Metastatic Pancreatic Carcinoma in the Ovary (tissue), 1 donor: ENCODE results near the genes BICDL1 and GATC.

- PRO-cap, result no peak
Observed at GRCh38 chr12:118151990-118152633, 16.2 kb downstream of the PEBP1 start.

DNA sequence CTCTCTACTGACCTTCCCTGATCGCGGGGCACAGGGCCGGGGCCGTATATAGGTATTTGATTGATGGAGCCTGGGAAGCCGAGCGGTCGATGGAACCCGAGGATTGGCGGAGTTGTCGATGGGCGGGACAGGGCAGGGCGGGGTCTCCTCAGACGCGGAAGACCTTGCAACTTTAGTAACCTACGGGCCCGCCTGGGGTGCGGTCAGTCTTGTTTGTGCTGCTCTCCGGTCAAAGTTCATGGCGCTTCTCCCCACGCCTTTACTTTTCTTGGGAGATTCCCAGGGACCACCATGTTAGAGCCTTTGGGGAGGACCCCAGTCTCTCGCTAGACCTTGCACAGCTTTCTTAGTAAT lies 285 bp upstream of the TAOK3 start:
- PRO-cap, result bidirectional peak, plus-strand start at position 175 of the sequence, minus-strand start outside the sequence

GRCh38 chr12:119257994-119258749 lies 76.4 kb upstream of the CCDC60 start:
- PRO-cap, result no peak

GRCh38 chr12:119353382-119353721 lies 18.8 kb downstream of the CCDC60 start:
- PRO-cap, result no peak

DNA sequence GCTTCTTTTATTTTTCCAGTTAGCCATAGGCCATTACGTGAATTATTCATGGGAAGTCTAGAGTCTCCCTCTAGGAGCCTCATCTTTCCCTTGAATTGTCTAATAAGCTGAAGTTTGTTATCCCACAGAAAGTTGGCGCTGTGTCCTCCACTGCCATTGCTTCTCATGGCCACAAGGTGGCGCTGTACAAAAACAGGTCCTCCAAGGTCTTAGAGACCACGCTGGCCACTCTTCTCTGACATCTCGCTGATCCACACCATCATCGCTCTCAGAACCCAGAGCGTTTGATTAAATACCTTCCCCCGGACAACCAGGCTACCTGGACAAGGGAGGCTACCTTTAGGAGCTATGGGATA lies 109.9 kb downstream of the CCDC60 start:
- PRO-cap, result no peak

DNA sequence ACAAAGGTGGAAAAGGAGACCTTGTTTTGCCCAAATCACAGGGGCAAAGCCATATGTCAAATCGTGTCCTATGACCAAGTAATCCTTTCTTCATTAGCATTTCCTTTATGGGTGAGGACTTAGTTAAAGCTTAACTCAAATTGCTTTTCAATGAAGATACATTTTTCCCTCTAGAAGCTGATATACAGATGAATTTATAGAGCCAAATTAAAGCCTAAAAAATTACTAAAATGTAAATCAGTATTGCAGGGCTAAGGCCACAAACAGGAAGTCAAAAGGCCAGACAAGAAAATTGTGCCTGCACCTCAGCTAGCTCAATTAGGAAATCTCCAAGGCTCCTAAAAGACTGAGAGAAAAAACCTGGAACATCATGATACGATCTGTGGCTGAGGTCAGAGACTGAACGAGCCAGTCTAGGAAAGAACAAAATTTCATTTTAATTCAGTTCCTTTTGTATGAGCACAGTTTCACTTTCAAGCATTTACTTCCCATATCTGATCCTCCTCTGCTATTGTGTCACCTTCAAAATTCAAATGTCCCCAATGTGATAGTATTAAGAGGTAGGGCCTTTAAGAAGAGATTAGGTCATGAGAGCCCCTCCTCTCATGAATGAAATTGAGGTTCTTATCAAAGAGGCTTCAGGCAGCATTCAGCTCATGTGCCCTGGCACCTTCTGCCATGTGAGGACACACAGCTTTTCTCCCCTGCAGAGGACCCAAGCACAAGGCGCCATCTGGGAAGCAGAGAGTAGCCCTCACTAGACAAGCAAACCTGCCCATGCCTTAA lies 14.7 kb downstream of the PRKAB1 start:
- PRO-cap, result no peak

- PRO-cap, result bidirectional peak, plus-strand start at chr12:119988966, minus-strand start at chr12:119988766; unidirectional peak, plus-strand start at chr12:119989212; bidirectional peak, plus-strand start at chr12:119989688, minus-strand start at chr12:119989619
Observed at GRCh38 chr12:119988658-119989710, at the start of gene BICDL1. Gene BICDL1 (plus strand): TSS chr12:119989236.

- PRO-cap, result no peak
Observed at GRCh38 chr12:119990373-119990993, 1.4 kb downstream of the BICDL1 start.

DNA sequence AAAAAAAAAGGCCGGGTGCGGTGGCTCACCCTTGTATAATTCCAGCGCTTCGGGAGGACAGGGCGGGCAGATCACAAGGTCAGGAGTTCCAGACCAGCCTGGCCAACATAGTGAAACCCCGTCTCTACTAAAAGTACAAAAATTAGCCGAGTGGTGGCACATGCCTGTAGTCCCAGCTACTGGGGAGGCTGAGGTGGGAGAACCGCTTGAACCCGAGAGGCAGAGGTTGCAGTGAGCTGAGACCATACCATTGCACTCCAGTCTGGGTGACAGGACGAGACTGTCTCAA lies 1.1 kb upstream of the GCN1 start:
- PRO-cap, result no peak

DNA sequence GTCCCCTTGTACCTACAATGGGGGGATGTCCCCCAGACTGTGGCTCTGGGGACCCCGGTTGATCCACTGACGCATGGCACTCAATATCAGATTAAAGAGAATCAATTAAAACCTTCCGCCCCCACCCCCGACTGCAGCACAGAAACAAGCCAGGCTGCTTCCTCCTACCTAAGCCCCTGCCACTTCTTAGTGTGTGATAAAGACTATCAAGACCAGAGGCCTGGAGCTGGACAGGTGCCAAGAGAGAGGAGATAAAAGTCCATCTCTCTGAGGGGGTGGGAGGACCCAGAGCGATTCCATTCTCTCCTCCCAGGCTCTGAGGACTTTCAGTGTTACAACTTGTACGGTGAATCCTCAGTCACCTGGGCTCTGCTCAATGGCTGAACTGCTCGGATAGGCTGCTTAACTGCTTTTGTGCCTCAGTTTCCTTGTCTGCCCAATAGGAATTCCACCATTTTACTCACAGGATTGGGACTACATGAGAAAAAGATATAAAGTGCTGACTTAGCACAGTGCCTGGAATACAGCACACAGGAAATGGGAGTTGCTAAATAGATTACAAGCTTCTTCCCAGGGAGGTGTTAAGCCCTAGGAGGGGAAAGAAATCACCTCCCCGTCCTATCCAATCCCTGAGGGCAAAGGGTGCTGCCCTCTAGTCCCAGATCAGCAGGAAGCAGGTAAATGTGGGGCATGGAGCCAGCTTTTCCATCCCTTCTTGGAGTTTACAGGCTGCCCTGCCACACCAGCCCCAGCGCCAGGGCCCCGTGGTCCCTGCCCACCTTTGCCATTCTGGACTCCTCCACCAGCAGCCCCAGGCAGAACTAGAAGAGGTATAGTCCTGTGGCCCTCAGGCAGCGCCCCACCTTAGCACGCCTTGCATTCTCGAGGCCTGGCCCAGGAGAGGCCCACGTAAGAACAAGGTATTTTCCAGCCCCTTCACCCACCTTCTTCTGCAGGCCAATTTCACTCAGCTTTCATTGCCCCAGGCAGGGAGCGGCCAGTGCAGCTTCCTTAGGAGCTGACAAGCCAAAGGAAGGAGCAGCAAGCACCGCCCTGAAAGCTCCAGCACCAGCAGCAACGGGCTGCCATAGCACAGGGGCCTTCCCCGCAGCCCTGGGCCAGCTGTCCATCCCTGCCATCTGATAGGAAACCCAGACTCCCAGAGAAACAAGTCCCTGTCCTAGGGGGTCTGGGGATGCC lies 28.6 kb upstream of the RPLP0 start:
- PRO-cap, result no peak

DNA sequence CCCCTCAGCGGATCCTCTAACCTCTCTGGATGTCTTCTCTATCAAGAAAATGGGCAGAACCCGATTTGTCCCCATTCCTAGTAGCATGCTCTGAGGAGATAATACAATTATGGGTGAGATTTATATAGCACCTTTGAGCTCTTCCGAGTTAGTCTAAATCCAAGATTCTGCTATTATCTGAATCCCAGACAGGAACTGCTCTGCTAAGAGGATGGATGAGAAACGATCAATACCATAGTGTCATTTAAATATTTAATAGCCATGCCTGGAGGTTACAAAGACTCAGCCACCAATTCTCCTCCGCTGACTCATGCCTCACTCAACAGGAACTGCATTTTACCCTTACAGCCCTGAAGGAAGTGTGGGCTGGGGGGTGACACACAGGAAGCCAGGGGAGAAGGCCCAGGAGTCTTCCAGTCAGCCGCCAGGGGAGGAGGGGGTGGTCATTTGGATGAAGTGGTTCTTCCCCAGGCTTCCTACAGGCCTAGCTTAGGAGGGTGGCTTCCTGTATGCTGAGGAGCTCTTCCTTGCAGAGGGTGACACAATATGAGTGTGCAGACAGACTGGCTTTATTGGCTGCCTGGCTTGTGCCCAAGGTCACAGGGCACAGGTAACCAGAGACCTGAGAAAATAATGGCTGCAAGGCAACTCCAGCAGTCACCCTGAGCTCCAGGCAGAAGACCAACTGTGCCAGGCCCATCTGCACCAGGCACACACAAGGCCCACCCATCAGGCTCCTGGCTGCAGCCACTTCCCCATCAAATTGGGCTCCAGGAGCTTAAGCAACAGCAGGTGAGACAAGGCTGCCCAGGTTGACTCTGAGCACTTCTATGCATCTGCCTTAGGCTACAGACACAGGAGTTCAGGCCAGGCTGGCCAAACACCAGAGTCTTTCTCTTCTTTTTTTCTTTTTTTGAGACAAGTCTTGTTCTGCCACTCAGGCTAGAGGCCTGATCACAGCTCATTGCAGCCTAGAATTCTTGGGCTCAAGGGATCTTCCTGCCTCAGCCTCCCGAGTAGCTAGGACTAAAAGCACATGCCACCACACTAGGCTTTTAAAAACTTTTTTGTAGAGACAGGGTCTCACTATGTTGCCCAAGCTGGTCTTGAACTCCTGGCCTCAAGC lies 30.6 kb upstream of the RPLP0 start:
- PRO-cap, result no peak

- PRO-cap, result unidirectional peak, plus-strand start at chr12:120241702
Observed at GRCh38 chr12:120241287-120241975, 24.1 kb downstream of the PXN start.

- PRO-cap, result no peak
Observed at GRCh38 chr12:120249527-120250656, 15.6 kb downstream of the PXN start.

DNA sequence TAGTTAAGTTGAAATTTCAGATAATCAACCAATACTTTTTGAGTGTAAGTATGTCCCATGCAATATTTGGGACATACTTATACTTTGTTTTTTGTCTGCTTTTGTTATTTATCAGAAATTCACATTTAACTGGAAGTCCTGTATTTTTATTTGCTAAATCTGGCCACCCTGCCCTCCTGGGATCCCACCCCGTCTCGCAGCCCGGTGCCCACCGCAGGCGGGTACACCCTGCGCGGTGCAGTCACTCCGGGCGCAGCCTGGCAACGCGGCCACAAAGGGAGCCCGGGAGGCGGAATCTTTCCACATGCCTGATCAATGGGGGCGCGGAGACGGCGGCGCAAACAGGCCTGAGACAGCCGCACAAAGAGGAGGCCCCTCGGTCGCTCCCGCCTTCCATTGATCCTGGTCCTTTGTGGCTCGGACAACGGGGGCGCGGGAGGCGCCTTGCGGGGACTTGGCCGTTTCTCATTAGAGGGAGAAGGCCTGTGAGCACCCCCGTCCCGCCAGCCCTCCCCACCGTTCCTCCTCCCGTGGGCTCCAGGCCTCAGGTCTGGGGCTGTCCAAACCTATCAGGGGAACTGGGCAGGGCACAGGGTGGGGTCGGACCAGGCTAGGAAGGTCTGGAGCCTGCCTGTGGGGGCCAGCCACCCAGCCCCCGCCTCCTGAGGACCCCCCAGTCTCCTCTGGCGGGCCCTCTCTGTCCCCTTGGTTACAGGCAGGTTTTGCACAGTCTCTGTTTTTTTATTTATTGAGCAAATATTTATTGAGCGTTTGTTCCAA lies 28.8 kb upstream of the MSI1 start:
- PRO-cap, result unidirectional peak, plus-strand start at position 315 of the sequence

GRCh38 chr12:120445390-120446274 lies 552 bp downstream of the TRIAP1 start:
- PRO-cap, result no peak

DNA sequence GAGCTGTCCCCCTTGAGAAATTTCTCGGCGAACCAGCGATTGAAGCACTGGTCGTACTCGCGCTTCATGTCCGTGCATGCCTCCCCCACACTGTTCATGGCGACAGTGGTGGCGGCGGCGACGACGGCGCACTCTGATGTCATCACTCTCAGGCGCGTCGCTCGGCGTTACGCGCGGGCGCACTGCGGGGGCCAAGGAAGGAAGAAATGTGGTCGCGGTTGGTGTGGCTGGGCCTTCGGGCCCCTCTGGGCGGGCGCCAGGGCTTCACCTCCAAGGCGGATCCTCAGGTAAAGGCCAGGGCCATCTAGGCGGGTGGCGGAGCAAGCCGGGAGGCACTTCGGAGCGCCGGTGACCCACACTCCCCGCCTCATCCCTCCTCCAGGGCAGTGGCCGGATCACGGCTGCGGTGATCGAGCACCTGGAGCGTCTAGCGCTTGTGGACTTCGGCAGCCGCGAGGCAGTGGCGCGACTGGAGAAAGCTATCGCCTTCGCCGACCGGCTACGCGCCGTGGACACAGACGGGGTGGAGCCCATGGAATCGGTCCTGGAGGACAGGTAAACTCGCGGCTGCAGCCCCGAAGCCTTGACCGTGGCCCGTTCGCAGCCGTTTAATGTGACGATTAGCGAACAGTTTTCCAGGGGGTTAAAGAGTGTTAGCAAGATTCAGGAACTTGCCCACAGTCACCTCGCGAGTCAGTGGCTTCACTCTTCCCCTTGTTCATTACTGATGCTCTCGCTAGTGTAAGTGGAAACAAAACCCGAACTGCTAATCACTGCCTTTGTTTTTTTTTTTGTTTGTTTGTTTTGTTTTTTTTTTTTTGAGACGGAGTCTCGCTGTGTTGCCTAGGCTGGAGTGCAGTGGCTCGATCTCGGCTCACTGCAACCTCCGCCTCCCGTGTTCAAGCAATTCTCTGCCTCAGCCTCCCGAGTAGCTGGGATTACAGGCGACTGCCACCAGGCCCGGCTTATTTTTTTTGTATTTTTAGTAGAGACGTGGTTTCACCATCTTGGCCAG lies at the start of gene GATC:
GATC (plus strand) TSS at position 170 of the 1,015 bp plus-strand sequence.
- PRO-cap, result bidirectional peak, plus-strand start at position 182 of the sequence, minus-strand start at position 96 of the sequence

DNA sequence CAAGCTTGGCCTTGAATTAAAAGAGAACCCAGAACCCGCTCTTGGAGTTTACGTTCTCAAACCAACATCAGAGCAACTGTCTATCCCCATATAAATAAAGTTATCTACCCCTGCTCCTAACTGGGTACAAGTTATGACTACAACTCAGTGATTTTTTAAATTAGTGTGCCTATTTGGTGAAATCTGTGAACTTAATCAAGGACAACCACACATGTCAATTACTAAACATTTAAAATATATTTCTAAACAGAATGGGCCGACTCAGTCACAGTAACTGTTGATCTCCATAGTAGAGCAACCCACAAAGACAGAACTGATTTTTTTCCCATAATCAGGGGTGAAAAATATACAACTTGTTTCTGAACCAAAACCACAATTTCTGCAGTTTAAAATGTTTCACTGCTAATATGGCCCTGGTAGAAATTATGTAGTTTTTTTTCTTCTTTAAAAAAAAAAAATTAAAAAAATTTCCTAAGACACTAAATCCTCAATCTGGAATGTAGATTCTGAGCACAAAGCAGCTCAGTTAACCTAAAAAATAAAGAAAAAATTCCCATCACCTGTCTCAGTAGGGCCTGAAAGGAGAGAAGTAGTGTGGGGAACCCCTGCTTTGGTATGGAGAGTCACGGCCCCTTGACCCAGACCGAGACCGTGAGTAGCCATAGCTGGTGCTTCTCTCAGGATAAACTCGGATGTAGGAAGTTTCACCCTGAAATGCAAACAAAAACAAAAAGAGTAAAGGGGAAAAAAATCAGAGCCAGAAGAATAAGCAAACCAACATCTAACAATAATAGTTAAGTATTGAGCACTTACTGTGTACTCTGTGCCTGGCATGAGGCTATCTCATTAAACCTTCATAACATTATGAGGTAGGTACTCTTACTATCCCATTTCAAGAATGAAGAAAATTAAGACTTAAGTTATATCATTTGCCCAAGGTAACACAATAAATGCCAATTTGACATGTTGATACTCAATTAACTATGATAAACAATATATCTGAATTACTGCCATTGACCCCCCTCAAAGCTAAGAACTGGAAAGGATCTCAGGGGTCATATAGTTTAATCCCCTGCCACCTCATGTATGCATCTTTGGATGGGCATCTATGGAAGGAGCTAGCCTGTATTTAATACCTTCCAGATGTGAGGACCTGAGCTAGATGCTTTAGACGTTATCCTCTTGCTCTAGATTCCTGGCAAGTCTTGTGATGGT lies 7.7 kb downstream of the SRSF9 start:
- PRO-cap, result no peak

DNA sequence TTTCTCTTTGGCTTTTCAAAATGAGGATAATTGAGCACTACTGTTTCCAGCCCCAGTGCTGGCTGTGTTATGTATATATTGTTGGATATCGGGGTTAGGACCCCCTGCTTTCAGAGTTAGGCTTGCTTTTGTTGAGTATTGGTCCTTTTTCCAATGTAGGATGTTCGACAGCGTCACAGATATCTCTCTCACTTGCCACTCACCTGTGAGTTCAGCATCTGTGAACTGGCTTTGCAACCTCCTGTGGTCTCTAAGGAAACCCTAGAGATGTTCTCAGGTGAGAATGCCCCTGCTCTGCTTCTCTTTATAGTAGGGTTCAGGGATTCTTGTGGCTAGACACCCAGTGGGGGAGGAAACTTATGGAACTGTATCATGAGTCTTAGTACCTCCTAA lies 16.3 kb downstream of the POP5 start:
- PRO-cap, result no peak

DNA sequence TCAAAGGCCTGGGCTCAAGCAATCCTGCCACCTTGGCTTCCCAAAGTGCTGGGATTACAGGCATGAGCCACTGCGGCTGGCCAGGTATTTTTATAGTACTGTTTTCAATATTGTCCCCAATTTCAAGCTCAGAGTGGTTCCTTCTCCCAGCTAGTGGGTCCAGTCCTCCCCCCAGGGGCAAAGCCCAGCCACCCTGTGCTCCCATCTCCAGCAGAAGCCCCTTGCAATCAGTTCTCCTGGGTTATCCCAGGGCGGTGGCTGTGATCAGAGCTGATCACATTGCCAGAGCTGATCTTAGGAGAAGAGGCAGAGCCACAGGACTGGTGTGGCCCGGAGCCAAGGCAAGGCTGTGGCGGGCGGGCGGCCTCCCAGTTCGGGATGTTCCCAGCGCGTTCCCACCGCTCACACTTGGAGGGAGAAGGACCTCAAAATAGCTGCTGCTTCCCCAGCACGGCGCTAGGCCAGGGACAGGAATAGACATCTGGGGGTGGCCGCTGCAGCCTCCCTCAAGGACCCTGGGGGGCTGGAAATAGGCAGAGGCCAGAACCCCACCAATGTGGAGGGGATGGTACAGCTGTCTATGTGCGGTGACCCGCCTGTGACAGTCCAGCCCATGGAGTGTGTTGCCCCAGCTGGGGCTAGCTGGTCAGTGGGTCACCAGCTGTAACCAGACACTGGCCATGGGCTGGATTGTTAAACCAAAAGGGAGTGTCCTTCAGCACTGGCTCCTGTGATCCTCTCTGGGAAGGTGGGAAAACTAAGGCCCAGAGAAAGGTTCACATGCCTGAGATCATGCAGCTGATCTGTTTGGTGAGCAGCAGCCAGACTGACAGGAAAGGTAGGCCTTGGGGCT lies 7.8 kb upstream of the POP5 start:
- PRO-cap, result no peak

GRCh38 chr12:120668755-120669945 lies 17.8 kb upstream of the MLEC start:
- PRO-cap, result no peak